Choroid plexus epithelial cell (primary cell): Measurements from ENCODE around the genes PRKACA, DNAJB1 and OR1I1.

DNA sequence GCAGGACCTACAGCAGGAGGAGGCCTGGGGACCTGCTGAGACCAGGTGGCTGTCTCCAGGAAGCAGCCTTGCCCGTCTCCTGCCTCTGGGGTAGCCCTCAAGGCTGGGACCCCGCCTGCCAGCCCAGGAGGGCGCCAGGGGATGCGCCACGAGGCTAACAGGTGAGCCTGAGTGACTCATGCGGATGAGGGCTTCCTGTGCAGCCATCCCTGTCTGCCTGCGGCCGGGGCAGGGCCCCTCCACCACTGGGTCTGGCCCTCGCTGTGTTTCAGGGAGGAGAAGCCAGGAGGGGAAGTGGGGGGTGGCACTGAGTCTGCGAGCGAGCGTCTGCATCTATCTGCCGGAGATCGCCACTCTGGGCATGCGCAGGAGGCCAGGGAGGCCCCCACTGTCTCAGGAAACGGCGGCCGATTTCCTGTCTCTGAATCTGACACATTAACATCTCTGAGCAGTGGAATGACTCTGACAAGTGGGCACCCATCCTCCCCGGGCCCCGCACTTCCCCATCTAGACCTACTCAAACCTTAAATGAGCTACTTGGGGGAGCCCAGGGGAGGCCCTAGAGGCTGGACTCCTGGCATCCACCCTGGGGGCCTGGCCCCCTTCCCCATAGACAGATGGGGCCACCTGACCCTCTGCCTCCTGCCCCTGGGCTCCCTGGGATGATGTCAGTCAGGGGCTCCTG, 19.7 kb downstream of the RFX1 start:
- RRBS = no CpG with 5 or more reads among the region's 20 CpGs

- RRBS = no CpG with 5 or more reads among the region's 25 CpGs
Measured at GRCh38 chr19:13993482-13994102, 12.5 kb downstream of the RFX1 start.

DNA sequence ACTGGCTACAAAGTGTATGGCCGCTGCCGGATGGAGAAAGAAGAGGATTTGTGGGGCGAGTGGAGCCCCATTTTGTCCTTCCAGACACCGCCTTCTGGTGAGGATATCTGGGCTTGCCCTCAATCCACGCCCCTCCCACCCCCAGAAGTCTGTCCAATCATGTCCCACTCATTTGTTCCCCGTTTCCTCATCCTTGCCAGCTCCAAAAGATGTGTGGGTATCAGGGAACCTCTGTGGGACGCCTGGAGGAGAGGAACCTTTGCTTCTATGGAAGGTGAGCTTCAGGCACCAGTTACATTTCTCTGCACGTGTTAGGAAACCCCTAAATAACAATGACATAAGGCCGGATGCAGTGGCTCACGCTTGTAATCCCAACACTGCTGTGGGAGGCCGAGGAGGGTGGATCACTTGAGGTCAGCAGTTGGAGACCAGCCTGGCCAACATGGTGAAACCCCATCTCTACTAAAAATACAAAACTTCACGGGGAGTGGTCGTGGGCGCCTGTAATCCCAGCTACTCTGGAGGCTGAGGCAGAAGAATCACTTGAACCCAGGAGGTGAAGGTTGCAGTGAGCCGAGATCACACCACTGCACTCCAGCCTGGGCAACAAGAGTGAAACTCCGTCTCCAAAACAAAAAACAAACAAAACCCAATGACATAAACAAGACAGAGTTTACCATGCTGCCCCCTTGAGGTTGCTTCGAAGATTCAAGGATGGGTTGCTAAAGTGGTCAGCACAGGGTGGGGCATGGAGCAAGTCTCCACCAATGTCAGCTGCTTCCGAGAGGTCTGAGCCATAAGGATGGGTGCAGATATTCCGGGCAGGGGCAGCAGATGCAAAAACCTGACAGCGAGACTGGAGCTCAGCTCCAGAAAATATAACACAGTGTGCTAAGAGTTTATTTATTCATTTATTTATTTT, 11.2 kb downstream of the IL27RA start:
- RRBS = 89% methylated on average over 2 of the region's 20 CpGs

- RRBS = no CpG with 5 or more reads among the region's 15 CpGs
Measured at GRCh38 chr19:14052666-14053706, 8.9 kb downstream of the PALM3 start.

GRCh38 chr19:14053896-14055038, 7.6 kb downstream of the PALM3 start:
- RRBS = no CpG with 5 or more reads among the region's 20 CpGs

- RRBS = no CpG with 5 or more reads among the region's 15 CpGs
Measured at GRCh38 chr19:14092066-14092872, 6.7 kb upstream of the C19orf67 start.

DNA sequence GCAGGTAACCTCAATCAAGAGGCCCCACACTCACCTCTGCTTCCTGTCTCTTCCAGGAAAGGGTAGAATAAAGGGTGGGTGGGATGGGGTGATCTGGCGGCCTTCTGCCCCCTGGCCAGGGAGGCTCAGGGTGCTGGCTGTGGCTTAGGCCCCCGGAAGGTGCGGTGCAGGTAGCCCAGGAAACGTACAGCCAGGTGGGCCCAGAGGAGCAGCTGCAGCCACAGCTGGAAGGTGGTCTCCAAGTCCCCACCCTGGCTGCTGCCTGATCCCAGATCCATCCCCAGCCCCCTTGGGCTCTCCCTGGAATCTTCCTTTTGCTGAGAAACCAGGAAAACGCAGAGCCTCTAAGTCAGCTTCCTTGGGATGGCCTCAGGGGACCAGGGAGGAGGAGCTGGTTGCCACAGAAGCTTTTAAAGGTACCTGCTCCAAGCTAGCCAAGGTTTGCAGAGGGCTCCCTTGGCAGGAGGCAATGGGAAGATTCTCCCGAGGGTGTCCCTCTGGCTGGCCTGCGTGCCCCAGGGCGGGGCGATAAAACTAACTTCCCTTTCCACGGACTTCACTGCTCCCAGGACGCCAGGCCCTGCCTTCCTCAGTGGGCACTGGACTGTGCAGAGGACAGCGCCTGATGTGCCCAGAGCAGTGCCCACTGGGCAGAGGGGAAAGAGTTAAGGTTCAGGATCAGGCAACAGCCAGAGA, 5.2 kb downstream of the PRKACA start:
- RRBS = no CpG with 5 or more reads among the region's 12 CpGs

DNA sequence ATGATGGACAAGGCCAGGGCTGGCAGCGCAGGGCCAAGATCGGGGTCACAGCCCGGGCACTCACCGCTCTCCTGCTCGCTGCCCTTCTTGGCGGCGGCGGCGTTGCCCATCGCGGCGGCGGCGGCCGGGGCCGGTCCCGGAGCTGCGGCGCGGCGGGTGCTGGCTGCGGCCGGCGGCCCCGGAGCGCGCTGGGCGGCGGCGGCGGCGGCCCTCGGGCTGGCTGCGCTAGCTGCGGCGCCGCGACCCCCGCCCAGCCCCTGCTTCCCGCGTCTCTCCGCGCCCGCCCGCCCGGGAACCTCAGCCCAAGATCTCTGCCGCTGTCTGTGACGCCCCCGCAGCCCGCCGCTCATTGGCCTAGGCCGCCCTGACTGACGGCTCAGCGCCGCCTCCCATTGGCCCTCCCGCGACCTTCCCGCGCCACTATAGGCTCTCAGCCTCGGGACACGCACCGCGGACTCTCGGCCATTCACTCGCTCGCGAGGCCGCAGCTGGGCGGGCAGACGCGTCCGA, at the start of gene PRKACA:
Gene PRKACA, minus strand, starts transcription at position 325 of the 510 bp plus-strand sequence.
- RRBS = under 1% methylated on average over 22 of the region's 72 CpGs

DNA sequence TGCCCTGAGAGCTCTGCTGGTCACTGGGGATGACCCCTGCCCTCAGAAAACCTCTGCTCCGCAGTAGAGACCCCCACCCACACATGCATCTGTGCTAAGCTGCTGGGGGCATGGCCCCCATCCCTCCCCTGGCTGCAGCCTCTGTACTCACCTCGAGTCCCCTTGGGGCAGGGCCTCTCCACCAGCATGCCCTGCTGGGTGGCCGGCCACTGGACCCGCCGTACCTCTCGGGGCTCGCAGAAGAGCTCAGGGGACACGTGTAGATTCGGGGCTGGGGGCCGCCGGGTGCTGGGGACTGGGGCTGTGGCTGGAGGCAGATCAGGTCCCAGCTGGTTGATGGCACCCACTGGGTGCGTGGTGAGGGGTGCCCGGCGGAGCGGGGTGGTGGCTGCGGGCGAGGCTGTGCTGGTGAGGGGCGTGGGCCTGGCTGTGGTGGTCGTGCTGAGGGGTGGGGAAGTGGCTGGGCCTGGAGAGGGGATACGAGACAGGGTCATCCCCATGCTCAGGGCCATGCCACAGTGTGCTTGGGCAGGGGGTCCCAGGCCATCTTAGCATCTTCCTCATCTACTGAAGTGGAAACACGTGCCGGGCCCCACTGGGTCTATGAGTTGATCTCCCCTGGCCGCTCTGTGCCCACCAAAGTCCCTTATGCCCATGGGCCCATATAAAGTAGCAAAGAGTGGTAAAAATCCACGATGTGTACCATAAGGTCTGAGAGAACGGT, 24.9 kb upstream of the ASF1B start:
- RRBS = 97% methylated on average over 3 of the region's 25 CpGs

- RRBS = no CpG with 5 or more reads among the region's 50 CpGs
Measured at GRCh38 chr19:14248904-14250241, 43.4 kb upstream of the ADGRL1 start.

GRCh38 chr19:14333328-14333907, 47.8 kb upstream of the ADGRE5 start:
- RRBS = 3% methylated on average over 18 of the region's 33 CpGs

- RRBS = no CpG with 5 or more reads among the region's 19 CpGs
Measured at GRCh38 chr19:14396836-14397415, 15.7 kb downstream of the ADGRE5 start.

DNA sequence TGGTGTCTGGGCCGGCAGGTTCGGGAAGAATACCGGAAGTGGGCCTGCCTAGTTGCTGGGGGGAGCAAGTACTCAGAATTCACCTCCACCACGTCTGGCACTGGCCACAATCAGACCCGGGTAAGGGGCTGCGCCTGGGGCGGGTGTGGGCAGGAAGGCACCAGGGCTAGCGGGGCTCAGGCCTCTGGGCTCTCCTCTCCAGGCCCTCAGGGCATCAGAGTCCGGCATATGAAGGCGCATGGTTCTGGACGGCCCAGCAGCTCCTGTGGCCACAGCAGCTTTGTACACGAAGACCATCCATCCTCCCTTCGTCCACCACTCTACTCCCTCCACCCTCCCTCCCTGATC, 11.3 kb downstream of the DDX39A start:
- RRBS = 81% methylated on average over 4 of the region's 13 CpGs

- RRBS = no CpG with 5 or more reads among the region's 32 CpGs
Measured at GRCh38 chr19:14412519-14413286, 6.4 kb downstream of the DDX39A start.

GRCh38 chr19:14517761-14518548, at the start of gene DNAJB1:
Gene DNAJB1 (minus strand): TSS chr19:14518397.
- RRBS = 2% methylated on average over 35 of the region's 104 CpGs

DNA sequence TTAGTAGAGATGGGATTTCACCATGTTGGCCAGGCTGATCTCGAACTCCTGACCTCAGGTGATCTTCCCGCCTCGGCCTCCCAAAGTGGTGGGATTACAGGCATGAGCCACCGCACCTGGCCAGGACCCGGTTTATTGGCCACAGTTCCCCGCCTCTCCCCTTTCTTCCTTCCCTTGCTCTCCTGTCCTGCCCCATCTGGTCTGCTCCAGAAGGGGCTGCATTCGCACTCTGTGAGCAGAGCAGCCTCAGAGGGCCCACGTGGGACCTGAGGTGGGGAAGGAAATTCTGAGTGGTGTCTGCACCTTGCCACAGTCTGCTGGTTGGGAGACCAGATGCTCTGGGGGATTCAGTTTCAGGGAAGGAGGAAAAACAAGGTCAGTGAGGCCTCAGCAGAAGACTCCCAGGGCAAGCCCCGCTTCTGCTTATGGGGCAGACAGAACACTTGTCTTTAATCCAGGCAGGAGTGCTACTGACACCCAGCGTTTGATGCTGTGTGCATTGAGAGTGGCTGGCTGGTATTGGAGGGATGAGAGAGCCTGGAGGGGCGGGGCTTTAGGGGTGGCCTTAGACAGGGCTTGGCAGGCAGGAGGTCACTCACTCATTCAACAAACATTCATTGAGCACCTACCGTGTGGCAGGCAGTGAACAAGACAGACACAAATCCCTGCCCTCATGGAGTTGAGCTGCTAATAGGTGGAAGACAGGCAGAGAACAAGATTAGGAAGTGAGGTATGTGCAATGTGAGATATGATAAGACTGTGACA, 5.0 kb upstream of the CLEC17A start:
- RRBS = no CpG with 5 or more reads among the region's 12 CpGs

DNA sequence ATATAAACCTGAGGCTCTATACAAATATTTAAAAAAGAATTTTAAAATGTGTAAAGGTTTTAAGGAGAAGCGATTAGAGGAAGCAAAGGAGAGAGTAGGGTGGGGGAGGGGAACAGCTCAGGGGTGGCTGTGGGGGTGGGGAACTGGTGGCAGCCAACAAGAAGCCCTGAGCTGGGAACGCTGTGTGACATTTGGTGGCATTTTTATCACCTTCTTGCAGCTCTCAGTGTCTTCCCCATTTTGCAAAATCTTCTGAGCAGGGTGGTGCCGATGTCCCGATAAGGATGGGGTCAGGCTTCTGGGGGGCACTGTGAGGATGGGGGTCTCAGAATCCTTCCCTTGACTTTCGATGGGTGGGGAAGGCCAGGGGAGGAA, 5.2 kb upstream of the ADGRE2 start:
- RRBS = no CpG with 5 or more reads among the region's 5 CpGs

GRCh38 chr19:14784734-14785060, 6.3 kb upstream of the ADGRE2 start:
- RRBS = no CpG with 5 or more reads among the region's 9 CpGs

GRCh38 chr19:14785061-14785673, 6.8 kb upstream of the ADGRE2 start:
- RRBS = no CpG with 5 or more reads among the region's 9 CpGs

DNA sequence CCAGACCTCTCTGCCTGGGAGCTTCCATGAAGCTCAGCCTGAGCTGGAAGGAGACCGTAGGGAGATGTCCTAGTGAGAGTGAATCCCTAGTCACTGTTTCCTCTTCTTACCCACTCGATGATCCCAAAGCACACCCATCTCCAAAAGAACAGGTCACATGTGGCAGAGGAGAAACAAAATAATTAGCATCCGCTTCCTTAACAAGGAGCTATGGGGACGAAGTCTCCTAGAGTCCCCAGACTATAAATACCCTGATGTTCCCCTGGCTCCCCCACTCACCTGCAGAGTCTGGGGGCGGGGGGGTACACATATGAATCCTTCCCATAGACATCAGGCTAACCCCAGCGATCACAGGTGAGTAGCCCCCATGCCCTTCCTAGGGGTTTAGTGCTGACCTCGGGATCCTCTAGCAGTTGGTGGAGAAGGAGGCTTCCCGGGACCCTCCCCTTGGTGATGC, at the start of gene OR1I1:
Gene OR1I1, plus strand, starts transcription at position 289 of the 457 bp plus-strand sequence.
- RRBS = no CpG with 5 or more reads among the region's 8 CpGs